Amniotic epithelial cell (primary cell): Measurements from ENCODE around the genes RPL21 and GSX1.

DNA sequence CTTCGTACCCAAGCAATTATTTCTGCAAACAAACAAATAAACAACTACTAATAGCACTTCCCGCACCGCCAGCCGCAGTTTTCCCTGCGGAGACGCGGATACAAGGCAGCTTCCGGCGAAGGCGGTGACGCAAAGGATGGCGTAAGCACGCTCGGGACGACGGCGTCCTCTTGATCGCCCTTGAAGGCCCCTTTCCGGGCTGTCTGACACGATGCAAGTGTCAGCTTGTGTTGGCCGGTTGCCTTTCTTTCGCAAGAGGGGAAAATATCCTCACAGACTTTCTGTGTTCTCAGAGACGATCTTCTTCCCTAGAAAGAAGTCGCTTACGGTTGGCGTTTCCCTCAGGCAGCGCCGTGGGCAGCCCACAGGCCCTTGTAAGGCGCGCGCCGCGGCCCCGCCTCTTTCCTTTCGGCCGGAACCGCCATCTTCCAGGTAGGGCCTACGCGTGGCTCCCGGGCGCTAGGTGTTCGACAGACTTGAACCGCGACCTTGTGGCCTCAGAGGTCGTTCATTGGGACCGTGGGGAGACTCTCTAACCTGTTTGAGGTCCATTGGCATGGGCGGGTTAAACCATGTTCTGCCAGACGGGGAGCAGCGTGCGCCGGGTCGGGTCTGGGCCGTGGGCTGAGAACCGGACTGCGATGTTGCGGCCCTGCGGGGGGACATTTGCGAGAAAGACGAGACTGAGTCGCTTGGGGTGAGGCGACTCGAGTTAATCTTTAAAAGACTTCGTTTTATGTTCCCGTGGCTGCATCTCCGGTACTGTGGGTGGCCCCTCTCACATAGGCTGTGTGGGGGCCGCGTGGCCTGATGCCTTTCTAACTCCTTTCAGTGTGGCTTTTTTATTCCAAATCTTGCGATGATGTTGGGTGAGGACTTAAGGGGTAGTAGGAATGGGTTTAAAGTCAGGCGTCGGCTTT lies at the start of gene RPL21:
TSS of gene RPL21 (plus strand) at position 405 of the 920 bp plus-strand sequence.
- RRBS: 2% methylated on average over 12 of the region's 70 CpGs

DNA sequence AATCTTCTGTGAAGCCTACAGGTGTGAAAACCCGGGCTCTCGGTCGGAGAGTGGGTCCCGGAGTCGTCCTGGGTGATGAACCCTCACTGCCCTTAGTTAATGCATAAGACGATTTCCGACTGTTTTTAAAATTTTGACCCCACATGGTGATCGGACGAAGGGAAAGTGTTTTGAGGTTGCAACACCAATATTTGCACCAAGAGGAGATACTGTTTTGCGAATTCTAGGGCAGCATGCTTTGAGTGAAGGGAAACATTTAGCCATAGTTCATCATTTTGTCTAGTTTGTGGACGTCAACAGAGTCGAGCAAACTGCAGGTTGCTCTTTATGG lies 681 bp downstream of the RPL21 start:
- RRBS: no CpG with 5 or more reads among the region's 12 CpGs

GRCh38 chr13:27276121-27276592 lies 5.5 kb downstream of the RASL11A start:
- RRBS: no CpG with 5 or more reads among the region's 8 CpGs

GRCh38 chr13:27367566-27368300 lies 56.7 kb upstream of the GTF3A start:
- RRBS: no CpG with 5 or more reads among the region's 10 CpGs

- RRBS: no CpG with 5 or more reads among the region's 7 CpGs
These were observed 28.1 kb upstream of the GTF3A start for GRCh38 chr13:27396200-27396857.

GRCh38 chr13:27425608-27426638 lies 1.5 kb downstream of the GTF3A start:
- RRBS: no CpG with 5 or more reads among the region's 20 CpGs

GRCh38 chr13:27434350-27435544 lies 10.3 kb downstream of the GTF3A start:
- RRBS: no CpG with 5 or more reads among the region's 12 CpGs

DNA sequence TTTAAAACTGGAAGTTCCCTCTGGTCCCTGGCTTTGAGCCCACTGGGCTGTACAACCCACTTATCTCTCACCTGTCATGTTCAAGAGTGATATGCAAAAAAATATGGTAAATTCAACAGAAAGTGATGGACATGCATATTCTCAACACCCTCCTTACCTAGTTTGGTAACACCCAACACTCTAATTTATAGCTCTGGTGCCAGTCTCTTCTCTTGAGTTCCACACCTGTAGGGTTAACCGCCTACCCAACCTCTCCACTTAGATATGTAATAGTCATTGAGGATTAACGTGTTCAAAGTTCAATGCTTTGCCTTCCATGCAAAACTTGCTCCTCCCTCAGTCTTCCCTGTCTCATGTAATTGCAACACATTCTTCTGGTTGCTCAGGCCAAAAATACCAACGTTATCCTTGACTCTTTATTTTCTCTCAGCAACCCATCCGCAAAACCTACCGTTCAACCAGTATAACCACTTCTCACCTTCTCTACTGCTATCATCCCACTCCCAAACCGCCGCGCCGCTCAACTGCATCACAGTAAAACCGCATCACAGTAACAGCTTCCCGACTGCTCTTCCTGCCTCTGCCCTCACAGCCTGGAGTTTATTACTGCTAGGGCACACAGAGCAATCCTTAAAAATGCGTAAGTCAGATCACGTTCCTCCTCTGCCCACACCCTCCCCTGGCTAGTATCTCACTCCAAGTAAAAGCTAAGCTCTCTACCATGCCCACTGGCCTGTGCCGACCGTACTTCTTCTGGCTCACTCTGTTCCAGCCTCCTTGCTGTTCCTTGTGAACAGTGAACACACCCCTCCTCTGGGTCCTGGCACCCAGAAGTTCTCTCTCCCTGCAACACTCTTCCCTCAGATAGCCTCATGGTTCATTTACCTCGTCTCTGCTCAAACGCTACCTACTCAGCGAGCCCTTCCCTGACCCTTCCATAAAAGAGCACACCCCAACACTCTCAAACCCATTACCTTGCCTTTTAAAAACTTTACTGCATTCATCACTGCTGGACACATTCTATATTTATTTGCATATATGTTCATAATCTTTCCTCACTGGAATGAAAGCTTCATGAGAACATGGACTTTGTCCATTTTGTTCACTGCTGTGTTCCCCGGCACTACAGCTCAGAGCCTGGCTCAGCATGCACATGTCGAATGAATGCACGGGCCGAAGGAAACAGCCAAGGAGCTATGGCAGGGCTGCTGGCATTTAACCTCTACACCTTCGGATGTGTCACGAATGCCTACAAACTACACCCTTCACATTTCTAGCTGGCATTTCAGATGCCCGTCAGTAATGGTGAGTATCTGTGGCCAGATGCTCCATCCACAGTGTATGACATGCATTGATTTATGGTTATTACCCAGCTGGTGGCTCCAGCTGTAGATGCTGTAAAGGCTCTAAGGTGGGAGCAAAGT lies 8.0 kb downstream of the MTIF3 start:
- RRBS: no CpG with 5 or more reads among the region's 25 CpGs

GRCh38 chr13:27549169-27549658 lies 71.1 kb downstream of the LNX2 start:
- RRBS: no CpG with 5 or more reads among the region's 4 CpGs

DNA sequence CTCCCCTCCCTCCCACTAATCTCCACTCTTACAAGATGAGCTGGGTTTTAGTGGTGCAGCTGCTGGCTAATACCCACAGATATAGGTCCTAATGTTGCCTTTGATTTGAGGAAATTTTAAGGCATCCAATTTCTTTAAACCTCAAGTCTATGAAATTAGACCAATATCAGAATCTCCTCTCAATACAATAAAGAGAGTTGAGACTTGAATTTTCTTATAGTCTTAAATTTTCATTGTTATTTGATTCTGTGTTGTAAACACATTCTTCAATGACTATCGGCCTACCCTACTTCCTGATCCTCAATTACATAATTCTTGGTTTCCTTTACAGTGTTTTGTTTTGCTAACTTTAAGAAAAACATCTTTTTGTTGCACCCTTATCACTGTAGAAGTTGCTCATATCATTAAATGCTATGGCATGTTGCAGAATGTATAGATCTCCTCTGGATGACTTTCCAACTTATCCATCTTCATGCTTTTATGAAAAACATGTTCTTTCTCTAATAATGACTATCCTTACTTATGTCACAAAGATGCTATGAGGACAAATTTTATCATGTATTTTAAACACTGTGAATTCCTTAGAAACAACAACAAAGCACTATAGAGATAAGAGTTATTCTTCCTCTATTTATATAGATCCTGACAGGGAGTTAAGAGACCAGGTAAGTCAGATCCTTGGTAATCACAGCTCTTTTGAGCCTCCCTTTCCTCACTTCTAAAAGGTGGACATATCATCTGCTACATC lies 58.8 kb downstream of the LNX2 start:
- RRBS: no CpG with 5 or more reads among the region's 1 CpG

GRCh38 chr13:27562250-27563009 lies 57.9 kb downstream of the LNX2 start:
- RRBS: no CpG with 5 or more reads among the region's 14 CpGs

GRCh38 chr13:27569041-27569580 lies 51.2 kb downstream of the LNX2 start:
- RRBS: no CpG with 5 or more reads among the region's 6 CpGs

GRCh38 chr13:27792265-27792828 lies at the start of gene GSX1:
Gene GSX1 (plus strand): TSS chr13:27792483.
- RRBS: 4% methylated on average over 7 of the region's 56 CpGs

DNA sequence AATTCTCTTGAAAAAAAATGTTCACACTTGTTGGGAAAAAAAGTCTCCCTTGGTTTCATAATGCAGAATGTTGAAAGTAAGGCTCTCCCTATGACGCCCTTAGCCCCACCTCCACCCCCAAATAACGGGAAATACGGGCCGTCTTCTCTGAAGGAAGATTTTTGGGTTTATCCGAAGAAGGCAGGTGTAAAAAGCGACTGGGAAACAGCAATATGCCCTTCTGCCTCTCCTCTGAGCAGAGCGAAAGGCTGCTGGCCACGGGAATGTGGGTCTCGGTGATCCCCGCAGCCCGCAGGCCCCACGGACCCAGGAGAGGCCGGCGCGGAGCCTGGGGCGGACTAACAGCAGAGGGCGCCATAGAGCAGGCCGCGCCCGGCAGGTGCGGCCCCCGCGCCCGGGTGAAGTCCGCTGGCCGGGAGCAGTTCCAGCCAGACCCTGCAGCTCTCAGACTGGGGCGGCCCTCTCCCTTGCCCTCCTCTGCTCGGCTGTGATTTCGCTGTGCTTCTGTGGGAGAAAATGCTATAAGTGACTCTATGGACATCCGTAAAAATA lies 37.6 kb downstream of the GSX1 start:
- RRBS: 2% methylated on average over 8 of the region's 30 CpGs

GRCh38 chr13:27968632-27969082 lies 458 bp downstream of the CDX2 start:
- RRBS: 3% methylated on average over 31 of the region's 48 CpGs

DNA sequence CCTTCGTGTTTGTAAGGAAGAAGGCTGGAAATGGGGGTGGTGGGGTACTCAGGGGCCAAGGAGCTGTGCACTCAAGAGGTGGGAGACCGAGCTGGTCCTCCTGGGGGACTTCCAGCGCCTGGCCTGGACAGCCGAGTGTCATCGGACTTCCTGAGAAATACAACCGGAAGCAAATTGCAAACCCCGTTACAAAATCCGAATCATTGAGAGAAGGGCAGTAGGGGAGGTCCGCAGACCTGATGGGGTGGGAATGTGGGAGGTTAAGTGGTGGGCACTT lies 1.8 kb upstream of the CDX2 start:
- RRBS: no CpG with 5 or more reads among the region's 9 CpGs

GRCh38 chr13:28140162-28140554 lies 1.8 kb downstream of the PAN3 start:
- RRBS: no CpG with 5 or more reads among the region's 5 CpGs

GRCh38 chr13:28268841-28269465 lies 130.6 kb downstream of the PAN3 start:
- RRBS: no CpG with 5 or more reads among the region's 1 CpG

- RRBS: 0% methylated on average over 1 of the region's 11 CpGs
These were observed 165.2 kb downstream of the FLT1 start for GRCh38 chr13:28329651-28330229.

DNA sequence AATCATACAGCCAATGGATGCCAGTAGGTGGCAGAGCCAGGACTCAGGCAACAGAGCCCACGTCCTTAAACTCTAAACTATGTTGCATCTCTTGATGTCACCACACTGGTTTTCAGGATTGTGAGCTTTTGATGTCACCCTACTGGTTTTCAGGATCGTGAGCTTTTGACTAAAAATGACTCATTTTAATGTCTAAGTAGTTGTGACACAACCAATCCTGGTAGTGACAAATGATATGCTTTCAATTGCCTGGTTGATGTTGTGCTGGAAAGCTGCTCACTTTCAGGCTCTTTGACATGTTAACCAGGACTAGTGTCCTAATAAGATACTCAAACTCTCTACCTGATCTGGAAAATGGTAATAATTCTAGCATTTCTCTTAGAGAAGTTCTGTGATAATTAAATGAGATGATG lies 78.7 kb downstream of the FLT1 start:
- RRBS: no CpG with 5 or more reads among the region's 2 CpGs